ENCODE results near the genes IL2RG, GCNA and FAM236C.

DNA sequence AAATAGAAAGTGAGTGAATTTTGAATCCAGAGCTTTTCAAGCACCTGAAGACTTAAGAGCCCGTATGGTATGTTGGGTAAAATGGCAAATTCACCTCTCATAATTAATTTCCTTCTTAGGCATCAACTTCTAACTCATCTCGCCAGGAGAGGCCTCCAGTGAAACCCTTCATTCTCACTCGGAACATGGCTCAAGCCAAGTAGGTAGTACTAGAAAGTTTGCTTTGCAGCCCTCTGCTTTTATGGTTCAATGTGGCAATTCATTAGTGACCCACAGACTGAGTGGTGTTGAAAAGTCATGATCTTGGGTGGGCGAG is 15.4 kb downstream of the IGBP1 start:
- RRBS, result no CpG with 5 or more reads among the region's 4 CpGs

DNA sequence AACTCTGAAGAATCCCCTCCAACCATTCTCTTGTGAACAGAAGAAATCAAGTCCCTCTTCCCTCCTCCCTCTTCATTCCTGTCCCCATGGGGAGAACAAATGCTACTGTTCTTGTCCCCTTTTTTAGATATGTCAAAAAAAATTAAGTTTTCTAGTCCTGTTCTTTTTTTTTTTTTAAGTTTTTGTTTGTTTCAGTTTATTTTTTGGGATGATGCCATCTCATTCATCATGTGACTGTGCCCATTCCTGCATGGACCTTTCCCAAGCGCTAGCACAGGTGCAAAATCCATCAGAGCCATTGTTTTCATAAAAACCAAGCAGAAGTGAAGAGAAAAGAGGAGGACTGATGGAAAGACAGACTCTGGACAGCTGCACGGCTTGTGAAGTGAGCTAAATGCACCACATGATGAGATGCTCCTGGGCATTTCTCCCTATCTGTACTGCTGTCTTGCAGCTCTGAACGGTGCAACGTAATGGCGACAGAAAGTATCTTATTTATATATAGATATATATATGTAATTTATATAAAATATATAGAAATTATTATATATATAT is 57.7 kb downstream of the DLG3 start:
- RRBS, result no CpG with 5 or more reads among the region's 5 CpGs

DNA sequence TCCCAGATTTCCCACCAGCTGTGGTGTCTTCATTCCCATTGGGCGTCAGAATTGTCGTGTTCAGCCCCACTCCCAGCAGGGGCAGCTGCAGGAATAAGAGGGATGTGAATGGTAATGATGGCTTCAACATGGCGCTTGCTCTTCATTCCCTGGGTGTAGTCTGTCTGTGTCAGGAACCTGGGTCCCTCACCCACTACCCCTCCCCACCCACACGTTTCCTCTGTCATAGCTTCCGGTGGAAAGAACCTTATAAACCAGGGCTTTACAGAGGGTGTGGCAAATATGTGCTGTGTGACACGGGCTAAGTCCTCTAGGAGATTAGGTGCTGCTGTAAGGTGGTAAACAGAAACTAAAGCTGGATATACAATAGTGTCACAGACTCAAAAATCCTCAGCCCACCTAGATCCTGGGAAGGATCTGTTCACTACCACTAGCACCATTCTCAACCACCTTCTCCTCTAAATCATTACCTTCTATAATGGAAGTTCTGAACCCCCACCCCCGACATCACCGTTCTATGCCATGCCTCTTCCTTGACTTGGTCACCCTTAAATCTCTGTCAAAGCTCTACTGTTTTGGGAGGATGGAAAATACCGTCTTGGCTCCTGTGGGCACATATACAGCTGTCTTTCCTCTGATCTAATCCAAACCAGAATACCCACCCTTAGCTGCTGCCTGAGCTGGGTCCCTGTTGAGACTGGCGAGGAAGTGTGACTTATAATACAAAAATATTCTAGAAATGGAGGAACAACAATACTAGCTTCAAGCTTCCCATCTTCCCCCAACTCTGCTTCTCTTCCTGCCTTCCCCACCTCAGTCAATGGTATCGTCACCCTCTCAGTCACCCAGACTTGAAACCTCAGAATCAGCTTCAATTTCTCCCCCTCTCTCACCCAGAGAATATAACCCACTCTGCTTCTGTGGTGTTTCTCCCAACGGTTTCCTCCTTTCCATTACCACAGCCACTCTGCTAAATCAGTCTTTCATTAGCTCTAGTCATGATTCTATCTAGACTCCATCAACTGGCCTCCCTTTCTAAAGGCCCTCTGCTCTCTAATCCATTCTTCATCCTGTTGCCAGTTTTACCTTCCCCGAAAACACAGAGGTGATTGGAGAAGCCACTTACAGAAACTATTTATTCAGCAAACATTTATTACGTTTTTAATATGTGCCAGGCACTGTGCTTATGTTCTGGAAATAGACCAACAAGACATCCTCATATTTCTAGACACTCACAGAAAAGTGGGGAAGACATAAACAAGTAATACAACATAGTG is at the start of gene IL2RG:
Gene IL2RG, minus strand, starts transcription at position 168 of the 1,277 bp plus-strand sequence.
- RRBS, result no CpG with 5 or more reads among the region's 14 CpGs

- RRBS, result no CpG with 5 or more reads among the region's 13 CpGs
Measured at GRCh38 chrX:71216148-71217107, 6.6 kb upstream of the GJB1 start.

GRCh38 chrX:71453779-71454794 is 78.8 kb upstream of the OGT start:
- RRBS, result no CpG with 5 or more reads among the region's 4 CpGs

DNA sequence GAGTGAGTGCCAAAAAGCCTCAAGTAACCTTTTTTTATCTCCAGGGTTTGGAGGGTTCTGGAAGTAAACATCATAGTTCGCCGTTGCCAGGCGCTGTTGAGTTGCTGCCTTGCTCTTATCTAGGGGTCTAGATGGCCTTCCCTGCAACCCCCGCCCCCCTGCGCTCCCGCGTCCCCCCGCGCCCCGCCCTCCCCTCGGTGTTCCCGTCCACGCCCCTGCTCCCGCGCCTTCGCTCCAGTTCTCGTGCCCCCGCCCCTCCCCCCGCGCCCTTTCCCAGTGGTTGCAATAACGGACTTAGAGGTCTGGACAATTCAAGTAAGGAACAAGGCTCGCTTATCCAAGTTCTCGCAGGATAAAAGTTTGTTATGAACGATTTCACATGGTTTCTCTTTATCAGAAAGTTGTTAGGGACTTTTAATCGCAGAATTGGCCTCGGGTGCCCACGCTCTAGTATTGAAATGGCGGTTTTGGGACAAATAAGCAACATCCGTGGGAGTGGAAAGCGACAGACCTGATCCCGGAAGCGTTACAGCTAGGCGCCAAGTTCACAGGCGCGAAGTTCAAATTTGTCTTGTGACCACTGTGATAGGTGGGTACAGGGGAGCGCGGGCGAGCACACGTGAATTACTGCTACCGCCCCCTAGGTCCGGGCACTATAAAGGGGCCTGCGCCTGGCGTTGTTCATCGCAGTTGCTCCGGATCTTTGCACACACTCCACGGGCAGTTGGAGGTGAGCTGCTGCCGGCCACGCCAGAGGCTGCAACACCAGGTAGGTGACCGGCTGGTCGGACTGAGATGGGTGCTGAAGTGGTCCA is at the start of gene GCNA:
Gene GCNA, plus strand, starts transcription at position 684 of the 815 bp plus-strand sequence.
- RRBS, result 98% methylated on average over 5 of the region's 50 CpGs

DNA sequence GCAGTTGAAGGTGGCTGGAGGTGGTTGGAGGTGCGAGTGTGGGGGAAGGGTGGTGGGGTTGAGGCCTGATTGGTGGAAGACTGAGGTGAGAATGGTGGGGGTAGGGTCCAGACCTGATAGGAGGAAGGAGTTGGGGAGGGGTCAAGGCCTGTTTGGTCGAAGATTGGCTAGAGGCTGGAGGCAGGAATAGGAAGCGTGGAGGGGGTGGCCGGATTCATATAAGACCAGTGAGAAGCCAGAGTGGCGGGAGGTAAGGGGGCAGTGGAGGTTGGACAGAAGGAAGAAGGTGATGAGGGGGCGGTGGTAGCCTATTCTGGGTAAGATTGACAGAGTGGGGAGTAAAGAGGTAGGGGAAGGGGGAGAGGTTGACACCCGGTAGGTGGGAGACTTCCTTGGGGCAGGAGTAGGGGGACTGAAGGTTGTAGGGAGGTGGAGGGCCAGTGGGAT is 1.5 kb downstream of the GCNA start:
- RRBS, result no CpG with 5 or more reads among the region's 7 CpGs

GRCh38 chrX:71606721-71607283 is 11.5 kb downstream of the CXCR3 start:
- RRBS, result no CpG with 5 or more reads among the region's 6 CpGs

GRCh38 chrX:71619037-71619683 is 849 bp upstream of the CXCR3 start:
- RRBS, result no CpG with 5 or more reads among the region's 11 CpGs

DNA sequence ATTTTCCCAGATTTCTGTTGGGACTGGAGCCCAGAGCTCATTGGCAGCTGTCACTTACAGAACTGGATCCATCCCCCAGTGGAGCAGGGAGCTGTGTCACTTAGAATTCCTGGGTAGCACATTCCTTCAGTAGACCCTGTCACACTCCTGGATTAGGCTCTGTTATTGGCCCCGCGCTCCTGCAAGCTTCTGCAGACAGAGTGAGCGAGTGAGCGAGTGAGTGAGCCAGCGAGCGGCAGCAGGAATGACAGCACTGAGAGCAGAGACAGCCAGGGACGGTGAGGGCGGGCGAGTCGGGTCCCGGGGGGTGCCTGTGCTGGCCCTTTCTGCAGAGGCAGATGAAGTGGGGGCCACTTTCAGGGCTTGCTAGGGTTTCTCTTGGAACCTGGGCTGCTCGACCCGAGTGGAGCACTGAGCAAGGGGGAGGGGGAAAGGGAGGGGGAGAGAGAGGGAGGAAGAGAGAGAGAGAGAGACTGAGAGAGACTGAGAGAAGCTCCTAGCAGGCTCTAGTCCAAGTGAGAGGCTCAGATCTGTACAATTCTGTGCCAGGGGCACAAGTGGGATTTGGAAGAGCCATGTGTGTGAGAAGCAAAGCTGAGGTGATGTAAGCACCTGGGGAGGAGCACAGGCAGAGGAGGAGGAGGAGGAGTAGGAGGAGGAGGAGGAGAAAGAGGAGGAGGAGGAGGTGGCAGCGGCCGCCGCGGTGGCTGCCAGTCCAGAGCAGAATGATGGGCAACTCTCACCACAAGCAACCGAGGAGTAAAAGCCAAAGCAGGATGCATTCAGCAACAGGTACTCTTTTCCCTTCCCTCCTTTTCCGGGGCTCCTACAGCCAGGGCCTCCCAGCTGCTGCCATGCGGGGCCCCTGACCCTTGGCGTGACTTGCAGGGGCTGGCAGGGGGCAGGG is 112.3 kb upstream of the PIN4 start:
- RRBS, result no CpG with 5 or more reads among the region's 21 CpGs

GRCh38 chrX:72308854-72309411 is 3.2 kb upstream of the CITED1 start:
- RRBS, result 4% methylated on average over 10 of the region's 17 CpGs

- RRBS, result no CpG with 5 or more reads among the region's 10 CpGs
Measured at GRCh38 chrX:72620350-72621544, 48.1 kb upstream of the HDAC8 start.

GRCh38 chrX:72634400-72634841 is 61.8 kb upstream of the HDAC8 start:
- RRBS, result no CpG with 5 or more reads among the region's 3 CpGs

GRCh38 chrX:72912436-72912748 is at the start of gene FAM236C:
TSS of gene FAM236C (plus strand) at chrX:72912615.
- RRBS, result no CpG with 5 or more reads among the region's 9 CpGs

- RRBS, result no CpG with 5 or more reads among the region's 10 CpGs
Measured at GRCh38 chrX:73822261-73823418, 259.6 kb downstream of the CHIC1 start.

DNA sequence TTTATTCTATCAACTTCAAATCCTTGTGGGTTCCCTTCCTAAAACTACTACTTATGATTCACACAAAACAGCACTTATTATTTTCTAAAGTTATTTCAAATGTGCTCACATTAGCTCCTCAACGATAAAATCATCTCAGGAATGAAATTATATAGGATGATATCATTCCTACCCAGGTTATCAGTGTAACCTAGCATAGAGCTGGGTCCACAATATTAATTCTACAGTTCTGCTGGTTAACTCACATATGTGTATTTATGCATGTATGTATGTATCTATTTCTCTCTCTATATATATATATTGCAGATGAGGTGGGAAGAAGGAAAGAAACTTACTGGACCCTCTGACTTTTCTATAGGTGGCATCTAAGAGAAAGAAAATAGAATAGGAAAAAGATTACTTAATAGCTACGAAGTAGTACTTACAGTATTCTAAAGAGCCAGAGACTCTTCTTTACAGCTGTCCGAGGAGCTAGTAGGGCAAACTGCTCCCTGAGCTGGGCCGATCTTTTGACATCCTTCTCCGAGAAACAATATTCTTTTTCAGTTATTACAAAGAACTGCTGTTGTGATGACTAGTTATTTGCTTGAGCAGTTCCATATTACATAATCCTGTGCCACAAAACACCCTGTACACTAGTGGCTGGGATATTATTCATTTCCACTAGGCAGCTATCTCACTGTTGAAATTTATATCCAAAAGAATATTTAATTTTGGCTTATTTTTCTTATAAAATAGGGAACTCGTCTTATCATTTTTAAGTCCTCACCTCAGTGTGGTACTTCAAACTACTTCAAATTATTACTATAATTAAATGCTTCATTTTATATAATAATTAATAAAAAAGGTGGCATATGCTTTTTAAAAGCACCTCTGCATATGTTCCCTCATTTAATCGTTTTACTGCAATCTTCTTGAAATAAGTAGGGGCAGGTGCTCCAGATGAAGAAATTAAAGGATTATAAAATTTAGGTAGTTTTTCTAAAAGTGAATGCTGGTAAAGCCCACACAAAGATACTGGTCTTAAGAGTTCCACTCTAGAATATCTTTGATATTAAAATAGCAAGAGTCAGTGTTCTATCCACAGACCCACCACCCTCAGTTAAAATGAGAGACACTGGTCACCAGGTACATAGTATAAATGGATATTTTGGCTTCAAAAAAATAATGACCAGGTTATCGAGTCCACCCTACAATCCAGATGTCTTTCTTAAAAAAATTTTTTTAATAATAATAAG is 278.4 kb downstream of the CHIC1 start:
- RRBS, result no CpG with 5 or more reads among the region's 8 CpGs

DNA sequence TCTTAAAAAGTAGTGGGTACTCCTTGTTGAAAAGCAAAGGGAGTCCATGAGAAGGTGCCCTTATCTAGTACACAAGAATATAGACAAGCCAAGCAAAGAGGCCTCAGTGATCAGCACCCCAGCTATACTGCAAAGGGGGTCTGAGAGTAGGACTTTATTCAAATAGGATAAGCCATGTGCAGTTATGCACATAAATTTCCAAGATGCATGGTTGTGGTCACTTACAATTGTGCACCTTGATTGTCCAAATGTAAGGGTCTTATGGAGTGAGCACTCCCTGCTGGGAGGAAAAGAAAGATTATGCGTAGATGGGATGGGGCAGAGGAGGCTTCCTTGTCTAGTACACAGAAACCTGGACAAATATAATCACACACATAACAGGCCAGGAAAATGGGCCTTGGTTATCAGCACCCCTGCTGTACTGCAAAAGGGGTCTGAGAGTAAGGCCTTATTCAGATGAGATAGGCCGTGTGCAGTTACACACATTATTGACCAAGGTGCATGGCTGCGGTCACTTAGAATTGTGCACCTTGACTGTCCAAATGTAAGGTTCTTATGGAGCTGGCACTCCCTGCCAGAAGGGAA is 281.4 kb downstream of the CHIC1 start:
- RRBS, result no CpG with 5 or more reads among the region's 3 CpGs

GRCh38 chrX:73965826-73966311 is 338.1 kb upstream of the ZCCHC13 start:
- RRBS, result no CpG with 5 or more reads among the region's 2 CpGs

DNA sequence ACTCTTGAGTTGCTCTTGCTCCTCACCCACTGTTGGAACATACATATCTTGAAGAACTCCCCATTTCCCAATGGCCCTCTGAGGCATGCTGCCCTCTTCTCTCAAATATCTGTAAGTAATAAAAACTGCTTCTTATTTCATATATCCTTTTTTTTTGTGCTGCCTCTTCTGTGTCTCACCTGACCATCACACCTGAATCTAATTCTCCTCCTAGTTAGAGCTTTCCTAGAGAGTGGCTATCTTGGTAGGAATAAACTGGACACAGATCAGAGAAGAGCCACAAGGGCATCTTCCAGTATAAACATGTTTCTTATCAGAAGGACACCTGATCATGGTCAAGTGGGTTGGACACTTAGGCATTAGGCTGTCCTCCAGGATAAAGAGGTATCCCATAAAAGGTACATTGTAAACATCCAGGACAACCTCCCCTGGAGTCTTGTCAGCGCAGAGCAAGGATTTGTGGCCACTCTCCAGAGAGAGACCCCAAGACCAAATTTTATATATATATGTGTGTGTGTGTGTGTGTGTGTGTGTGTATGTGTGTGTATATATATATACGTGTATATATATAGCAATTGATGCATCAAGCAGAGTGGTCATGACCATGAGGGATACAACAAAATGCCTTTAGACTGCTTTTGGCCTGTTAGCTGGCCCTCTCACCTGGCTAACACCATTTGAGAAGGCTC is 249.0 kb upstream of the ZCCHC13 start:
- RRBS, result no CpG with 5 or more reads among the region's 2 CpGs

DNA sequence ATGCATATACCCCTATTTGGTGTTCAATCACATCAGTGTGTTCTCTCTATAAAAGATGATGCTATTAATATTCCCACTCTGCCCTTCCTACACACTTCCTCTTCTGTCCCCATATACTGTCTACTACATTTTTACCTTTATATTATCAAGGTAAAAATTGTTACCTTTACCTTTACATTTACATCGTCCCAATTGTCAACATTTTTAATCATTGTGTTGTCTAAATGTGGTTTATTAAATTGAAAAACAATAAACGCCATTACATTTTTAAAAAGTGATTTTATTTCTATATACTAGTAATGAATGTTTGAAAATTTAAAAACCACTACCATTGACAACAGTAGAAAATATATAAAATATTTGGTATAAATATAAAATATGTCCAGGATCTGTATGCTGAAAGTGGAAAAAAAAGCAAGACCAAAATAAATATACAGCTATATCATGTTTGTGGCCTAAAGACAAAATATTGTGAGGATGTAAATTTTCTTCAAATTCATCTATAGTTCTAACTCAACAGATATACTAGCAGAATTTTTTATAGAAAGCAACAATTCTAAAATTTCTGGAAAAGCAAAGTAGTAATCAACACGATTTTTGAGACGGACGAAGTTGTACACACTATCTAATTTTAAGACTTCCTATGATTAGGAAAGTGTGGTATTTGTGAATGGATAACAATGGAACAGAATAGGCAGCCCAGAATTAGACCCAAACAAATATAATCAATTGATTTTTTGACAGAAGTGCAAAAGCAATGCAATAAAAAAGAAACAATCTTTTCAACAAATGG is 94.1 kb upstream of the ZCCHC13 start:
- RRBS, result no CpG with 5 or more reads among the region's 5 CpGs

All from Jurkat, Clone E6-1 (cell line).